ENCODE data around the genes CDH13 and ATP2C2.

GRCh38 chr16:82079884-82080425, 44.9 kb downstream of the HSD17B2 start:
- RRBS, result no CpG with 5 or more reads among the region's 3 CpGs

- RRBS, result 34% methylated on average over 11 of the region's 33 CpGs
Measured at GRCh38 chr16:82626645-82627193, at the start of gene CDH13. TSS of gene CDH13 (plus strand) at chr16:82626969.

GRCh38 chr16:82638166-82638617, 11.4 kb downstream of the CDH13 start:
- RRBS, result no CpG with 5 or more reads among the region's 2 CpGs

DNA sequence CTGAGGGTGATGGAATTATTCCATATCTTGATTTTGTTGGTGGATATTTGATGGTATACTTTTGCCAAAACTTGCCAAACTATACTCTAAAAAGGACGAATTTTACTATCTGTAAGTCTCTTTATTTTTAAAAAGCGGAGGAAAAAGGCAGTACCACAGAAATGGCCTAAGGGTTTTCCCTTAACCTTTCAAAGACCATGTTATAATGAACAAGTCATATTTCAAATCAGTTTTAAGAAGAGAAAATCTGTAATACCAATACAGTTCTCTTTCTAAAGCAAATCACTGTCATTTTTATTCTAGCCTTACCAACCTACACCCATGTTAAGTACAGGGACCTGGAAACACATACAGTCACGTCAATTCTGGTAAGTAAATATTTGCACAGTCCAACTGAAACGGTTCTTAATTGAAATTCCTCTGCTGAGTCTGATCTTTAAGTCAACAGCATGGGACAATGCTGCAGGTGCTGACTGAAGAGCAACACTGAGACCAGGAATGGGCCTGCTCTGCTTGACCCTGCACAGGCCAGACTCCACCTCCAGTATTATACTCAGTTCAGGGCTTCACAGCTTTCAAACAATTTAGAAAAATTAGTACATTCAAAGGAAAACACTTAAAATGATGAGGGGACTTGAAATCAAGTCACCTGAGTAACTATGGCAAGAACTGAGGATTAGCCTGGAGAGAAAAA, 20.2 kb downstream of the MBTPS1 start:
- RRBS, result no CpG with 5 or more reads among the region's 4 CpGs

GRCh38 chr16:84367760-84369078, at the start of gene ATP2C2:
TSS of gene ATP2C2 (plus strand) at chr16:84368538.
- RRBS, result 19% methylated on average over 30 of the region's 92 CpGs

DNA sequence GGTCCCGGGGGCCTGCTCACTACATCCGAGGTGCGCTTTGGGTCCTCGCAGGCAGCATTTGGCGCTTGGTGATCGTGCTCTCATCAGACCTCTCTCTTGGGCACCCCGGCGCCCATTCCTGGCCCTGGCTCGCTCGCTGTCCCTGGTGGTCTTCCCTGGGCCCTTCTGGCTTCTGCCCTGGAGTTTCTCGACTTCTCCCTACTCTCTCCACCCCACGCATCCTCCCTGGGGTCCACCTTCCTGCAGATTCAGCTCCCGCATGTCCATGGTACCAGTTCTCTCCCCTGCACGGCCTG, 863 bp upstream of the MEAK7 start:
- RRBS, result 50% methylated on average over 5 of the region's 14 CpGs

DNA sequence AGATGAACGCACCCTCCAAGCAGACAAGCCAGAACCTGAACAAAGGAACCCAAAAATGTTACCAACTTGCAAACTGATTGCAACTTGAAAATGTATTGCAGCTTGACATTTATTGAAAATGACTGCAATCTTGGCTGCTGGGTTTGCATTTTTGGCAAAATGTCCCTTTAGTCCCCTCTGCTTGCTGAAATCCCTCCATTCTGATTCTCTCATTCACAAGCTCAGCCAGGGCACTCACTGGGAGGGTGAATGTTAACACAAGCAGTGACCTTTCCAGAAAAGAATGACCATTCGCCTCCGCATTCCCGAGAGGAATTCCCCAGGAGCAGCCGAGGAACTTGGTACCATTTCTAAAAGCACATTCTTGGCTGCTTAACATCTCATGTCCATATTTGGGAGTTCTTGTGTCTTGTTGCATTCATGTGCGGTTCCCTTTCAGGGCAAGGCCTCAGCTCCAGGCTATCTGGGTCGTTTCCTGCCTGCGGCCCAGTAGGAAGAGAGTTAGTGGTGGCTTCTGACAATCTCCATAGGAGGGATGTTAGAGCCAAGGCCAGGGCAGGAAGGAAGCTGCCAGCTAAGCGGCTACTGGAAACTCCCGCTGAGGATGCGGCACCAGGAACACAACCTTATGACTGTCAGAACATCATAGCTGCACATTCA, 27.7 kb upstream of the MEAK7 start:
- RRBS, result no CpG with 5 or more reads among the region's 11 CpGs

DNA sequence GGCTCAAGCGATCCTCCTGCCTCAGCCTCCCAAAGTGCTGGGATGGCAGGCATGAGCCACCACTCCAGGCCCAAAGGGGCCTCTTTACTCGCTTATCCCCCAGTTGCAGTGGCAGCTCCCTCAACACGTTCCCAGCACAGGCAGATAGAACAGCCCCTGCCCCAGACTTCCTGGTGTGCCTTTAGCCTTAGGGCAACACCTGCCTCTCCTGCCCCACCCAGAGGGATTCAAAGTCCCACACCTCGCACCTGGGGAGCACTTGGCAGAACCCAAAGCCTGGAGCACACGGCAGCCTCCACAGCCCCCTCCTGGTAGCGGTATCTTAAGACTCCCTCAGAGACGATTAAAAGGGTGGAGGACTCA, 54.7 kb upstream of the MEAK7 start:
- RRBS, result no CpG with 5 or more reads among the region's 7 CpGs

DNA sequence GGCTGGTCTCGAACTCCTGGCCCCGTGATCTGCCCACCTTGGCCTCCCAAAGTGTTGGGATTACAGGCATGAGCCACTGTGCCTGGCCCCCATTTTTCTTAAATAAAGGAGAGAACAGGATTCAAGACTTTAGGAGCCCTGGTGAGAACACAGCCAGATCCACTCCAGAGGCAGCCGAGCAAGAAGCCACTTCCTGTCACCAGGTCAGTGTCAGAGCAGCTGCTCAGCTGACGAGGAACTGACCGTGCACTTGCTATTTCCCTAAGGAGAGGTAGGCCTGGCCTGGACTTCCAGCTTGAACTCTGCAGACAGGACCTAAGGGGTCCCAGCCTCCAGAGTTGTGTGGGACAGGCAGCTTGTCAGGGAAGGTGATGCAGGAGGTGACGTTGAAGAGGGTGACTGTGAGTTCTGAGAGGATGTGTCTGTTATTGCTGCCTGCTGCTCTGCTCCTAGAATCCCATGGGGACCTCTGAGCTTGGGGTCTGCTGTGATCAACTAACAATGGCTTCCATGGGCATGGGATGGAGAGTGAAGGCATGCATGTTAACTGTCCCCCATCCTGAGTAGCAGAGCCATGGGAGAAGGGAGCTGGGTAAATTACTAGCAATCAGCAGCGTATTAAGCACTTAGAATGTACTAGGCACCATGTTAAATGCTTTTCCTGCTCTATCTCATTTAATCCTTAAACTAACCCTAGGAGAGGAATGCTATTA, 7.0 kb upstream of the KLHL36 start:
- RRBS, result no CpG with 5 or more reads among the region's 7 CpGs

- RRBS, result 2% methylated on average over 55 of the region's 106 CpGs
Measured at GRCh38 chr16:84648605-84649934, 759 bp downstream of the KLHL36 start.

DNA sequence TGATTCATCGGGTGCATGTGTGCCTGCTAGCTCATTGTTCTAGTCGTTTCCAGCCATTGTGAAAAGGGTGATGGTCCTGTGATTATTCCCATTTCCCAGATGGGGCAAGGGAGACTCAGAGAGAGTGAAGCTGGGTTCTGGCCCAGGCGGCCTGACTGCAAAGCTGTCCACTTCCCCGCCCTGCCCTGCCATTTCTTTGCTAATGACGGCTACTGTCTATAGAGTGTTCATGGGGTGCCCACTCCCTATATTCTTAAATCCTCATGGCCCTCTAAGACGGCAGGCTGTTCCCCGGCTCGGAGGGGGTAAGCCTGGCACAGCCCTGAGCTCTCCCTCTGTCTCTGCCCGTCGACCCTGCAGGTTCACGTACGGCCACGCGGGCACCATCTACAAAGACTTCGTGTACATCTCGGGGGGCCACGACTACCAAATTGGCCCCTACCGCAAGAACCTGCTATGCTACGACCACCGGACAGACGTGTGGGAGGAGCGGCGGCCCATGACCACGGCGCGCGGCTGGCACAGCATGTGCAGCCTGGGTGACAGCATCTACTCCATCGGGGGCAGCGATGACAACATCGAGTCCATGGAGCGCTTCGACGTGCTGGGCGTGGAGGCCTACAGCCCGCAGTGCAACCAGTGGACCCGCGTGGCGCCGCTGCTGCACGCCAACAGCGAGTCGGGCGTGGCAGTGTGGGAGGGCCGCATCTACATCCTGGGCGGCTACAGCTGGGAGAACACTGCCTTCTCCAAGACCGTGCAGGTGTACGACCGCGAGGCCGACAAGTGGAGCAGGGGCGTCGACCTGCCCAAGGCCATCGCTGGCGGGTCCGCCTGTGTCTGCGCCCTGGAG, 13.1 kb downstream of the KLHL36 start:
- RRBS, result no CpG with 5 or more reads among the region's 56 CpGs

DNA sequence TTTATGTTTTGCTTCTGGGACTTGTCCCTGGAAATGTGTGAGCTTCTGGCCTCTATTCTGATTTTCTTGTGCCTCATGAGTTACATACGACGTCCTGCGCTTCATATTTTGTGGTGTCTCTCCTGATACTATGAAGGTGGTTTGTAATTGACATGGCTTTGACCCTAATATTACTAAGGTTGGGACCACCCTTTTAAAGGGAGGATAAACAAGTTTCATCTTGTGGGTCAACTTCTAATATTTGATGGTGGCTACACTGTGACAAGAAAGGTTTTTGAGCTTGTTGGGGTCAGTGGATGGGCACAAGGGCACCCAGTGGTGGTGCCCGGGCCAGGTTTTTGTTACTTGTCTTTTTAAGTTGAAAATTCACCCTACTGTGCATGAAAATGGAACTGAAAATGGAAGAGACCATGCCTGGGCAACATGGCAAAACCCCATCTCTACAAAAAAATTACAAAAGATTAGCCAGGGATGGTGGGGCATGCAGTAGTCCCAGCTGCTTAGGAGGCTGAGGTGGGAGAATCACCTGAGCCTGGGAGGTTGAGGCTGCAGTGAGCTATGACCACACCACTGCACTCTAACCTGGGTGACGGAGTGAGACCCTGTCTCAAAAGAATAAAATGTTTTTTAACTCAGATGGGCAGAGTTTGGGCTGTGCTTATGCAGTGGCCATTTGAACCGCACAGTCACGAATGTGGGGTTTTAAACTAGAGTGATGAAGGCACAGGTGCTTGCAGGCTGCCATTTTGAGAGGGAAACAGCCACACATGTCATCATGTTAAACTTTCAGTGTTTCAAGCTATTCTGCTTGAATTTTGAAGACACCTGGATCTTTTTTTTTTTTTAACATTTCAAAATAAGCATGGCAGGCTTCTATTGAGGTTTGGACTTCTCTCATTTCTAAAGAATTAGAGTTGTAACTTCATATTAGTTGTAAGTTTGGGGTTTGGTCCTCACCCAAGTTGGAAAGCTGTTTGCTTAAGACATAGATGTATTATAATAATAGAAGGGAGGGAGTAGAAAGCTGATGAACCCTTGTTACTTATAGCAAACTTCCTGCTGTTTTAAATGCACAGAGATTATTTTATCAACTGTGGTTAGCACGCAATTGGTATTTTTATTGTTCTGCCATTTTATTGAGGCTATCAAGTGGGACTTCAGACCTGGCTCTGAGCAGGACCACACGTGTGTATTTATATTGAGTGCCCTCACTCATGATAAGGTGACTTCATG, 16.5 kb downstream of the KLHL36 start:
- RRBS, result no CpG with 5 or more reads among the region's 9 CpGs

DNA sequence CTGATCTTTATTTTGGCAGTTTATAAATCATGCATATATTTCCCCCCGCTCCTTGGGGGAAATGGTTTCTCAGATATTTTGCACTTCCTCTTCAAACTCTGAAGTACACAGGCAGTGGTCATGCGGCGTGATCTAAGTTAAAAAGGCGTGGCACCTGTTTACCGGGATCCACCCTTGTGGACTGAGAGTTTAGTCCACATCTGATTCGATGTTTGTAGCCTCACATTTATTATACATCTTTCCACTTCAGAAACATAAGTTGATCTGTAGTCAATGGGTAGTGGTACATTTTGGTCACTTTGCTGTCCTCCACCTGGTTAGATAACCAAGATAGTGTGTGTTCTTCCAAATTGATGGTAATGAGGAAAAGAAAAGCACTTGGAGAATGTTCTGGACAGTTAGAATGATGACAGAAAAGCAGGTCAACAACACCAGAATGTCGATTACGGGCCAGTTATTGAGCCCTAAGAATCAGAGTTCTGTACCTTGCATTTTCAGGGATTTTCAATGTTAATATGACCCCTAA, 51.6 kb downstream of the USP10 start:
- RRBS, result no CpG with 5 or more reads among the region's 8 CpGs

DNA sequence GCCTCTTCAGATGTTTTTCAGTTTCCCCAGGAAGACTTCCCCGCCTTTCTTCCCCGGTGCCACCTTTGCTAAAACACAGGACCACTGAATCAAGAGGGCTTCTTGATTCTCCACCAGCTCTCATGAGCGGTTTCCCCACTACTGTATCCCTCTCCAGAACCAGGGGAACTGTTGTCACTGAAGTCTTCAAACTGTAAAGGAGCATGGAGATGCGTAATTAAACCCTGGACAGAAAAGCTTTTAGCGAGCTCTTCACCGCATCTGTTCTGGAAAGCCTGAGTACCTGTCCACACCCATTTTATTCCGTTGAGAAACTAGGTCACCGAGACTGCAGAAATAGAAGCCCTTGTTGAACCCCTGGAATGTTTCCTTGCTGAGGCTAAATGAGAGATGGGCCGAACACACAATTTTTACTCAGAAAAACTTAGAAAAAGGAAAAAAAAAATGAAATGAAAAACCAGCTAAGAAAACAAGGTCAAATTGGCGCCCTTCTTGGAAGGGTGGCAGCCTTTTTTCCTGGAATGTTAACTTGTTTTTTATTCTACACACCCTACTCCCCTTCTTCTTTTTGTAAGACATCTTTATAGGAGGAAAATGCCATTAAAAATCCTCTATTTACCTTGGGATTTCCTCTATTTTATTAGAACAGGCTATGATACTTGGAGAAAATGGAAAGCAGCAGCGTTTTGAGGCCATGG, 52.7 kb upstream of the CRISPLD2 start:
- RRBS, result no CpG with 5 or more reads among the region's 11 CpGs

- RRBS, result no CpG with 5 or more reads among the region's 4 CpGs
Measured at GRCh38 chr16:84774784-84775168, 45.0 kb upstream of the CRISPLD2 start.

DNA sequence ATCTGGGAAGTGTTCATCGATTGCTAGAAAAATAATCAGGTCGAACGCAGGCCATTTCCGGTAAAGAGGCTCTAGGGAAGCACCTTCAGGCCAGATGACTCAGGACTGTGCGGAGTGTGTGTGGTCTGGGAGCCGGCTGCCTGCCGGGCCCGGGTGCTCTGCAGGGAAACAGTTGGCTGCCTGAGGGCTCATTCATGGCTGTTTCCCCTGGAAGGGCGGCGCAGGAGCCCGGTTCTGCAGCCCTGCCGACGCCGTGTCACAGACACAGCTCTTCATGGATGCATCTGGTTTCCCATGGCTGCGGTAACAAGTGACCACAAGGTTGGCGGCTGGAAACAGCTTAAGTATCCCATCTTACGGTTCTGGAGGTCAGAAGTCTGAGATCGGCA, 13.2 kb upstream of the CRISPLD2 start:
- RRBS, result 3% methylated on average over 9 of the region's 18 CpGs

DNA sequence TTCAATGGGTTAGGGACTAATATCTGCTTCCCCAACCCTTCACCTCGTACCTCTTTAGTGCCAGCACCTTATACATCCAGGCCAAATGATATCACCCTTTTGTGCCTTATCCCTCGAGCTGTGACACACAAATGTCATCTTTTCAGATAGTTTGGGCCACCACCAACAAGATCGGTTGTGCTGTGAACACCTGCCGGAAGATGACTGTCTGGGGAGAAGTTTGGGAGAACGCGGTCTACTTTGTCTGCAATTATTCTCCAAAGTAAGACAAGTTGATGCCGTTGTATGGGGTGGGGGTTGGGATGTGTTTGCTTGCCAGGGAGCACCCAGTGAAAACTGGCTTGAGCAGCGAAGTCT, 30.6 kb downstream of the CRISPLD2 start:
- RRBS, result no CpG with 5 or more reads among the region's 8 CpGs

GRCh38 chr16:84852912-84853804, 33.4 kb downstream of the CRISPLD2 start:
- RRBS, result 92% methylated on average over 6 of the region's 27 CpGs

GRCh38 chr16:84975117-84975428, 36.3 kb downstream of the ZDHHC7 start:
- RRBS, result no CpG with 5 or more reads among the region's 11 CpGs

- RRBS, result 94% methylated on average over 6 of the region's 29 CpGs
Measured at GRCh38 chr16:84975429-84976246, 35.7 kb downstream of the ZDHHC7 start.

All from PFSK-1 (cell line).